Measurements from ENCODE around the gene SRSF9.

DNA sequence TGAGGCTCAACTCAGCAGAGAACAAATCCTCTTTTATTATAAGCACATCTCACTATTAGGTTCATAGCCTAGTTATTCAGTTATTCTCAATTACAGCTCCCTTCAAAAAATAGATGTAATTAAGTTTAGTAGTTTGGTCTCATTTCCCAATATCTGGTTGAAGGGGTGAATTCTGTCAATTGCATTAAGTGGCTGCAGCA, 223.8 kb upstream of the NOS1 start:
- PRO-cap: no peak

DNA sequence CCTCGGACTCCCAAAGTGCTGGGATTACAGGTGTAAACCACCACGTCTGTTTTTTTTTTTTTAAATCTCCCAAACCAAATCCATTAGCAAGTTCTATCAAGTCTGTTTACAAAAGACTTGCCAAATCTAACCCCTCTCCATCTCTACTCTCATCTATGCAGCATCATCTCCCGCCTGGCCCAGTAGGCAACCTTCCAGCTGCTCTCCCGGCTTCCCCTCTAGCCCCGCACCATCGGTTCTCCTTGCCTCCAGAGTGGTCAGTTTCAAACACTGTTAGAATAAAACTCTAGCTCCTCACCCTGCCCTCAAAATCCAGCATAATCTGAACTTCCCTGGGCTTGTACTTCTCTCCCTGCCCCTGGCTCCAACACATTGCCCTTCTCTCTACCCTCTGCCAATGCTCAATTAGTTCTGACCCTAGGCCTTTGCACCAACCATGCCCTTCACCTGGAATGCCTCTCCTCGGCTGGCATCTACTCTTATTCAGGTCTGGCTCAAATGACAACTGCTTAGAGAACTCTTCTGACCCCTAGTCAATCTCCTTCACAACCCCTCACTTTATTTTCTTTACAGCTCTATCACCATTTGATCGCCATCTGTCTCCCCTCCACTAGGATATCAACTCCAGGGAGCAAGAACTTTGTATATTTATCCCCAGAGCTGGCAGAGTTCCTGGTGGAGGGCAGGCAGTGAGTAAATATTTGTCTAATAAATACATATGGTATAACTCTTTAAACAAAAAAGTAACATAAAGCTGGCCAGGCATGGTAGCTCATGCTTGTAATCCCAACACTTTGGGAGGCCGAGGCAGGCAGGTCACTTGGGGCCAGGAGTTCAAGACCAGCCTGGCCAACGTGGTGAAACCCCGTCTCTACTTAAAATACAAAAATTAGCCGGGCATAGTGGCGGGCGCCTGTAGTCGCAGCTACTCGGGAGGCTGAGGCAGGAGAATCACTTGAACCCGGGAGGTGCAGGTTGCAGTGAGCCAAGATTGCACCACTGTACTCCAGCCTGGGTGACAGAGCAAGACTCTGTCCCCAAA, 4.8 kb downstream of the WSB2 start:
- PRO-cap: no peak

- PRO-cap: bidirectional peak, plus-strand start at chr12:118307876, minus-strand start at chr12:118307635
Observed at GRCh38 chr12:118307508-118308050, 65.1 kb downstream of the TAOK3 start.

GRCh38 chr12:118346904-118348056, 25.4 kb downstream of the TAOK3 start:
- PRO-cap: no peak

GRCh38 chr12:118374813-118375484, 1.4 kb upstream of the SUDS3 start:
- PRO-cap: no peak

- PRO-cap: no peak
Observed at GRCh38 chr12:118377725-118378268, 1.4 kb downstream of the SUDS3 start.

DNA sequence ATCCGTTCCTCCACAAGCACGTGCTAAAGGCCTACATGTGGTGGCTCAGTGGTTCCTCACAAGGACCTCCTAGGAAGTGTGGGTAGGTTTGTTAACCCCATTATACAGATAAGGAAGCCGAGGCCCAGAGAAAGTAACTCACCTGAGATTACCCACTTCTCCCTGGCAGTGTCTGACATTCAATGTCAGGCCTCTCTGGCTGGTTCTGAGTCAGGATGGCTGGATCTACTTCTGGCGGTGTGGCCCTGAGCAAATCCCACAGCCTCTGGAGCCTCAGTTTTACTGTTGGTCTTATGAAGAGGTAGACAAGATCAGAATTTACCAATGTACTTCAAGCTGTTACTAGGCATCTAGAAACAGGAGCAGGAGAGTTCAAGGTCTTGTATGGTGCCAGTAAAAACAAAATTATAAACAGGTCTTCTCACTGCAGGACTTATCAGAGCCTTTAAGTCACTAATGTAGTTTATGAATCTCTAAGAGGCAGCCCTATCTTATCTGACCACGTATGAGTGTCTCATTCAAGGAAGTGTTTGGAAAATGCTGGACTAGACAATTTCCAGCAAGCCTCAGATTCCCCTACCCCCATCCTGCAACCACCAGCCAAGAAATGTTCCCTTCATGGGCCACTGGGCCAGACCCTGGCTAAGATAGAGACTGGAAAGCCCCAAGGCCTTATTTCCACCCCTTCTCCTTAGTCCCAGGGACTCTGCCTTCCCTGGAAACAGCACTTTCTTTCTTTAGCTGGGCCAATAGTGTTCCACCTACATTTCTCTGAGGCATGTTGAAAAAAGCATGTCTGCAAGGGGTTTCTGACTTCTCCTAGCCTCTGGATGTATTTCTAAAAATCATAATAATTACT, 4.2 kb downstream of the HSPB8 start:
- PRO-cap: no peak

DNA sequence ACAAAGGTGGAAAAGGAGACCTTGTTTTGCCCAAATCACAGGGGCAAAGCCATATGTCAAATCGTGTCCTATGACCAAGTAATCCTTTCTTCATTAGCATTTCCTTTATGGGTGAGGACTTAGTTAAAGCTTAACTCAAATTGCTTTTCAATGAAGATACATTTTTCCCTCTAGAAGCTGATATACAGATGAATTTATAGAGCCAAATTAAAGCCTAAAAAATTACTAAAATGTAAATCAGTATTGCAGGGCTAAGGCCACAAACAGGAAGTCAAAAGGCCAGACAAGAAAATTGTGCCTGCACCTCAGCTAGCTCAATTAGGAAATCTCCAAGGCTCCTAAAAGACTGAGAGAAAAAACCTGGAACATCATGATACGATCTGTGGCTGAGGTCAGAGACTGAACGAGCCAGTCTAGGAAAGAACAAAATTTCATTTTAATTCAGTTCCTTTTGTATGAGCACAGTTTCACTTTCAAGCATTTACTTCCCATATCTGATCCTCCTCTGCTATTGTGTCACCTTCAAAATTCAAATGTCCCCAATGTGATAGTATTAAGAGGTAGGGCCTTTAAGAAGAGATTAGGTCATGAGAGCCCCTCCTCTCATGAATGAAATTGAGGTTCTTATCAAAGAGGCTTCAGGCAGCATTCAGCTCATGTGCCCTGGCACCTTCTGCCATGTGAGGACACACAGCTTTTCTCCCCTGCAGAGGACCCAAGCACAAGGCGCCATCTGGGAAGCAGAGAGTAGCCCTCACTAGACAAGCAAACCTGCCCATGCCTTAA, 14.7 kb downstream of the PRKAB1 start:
- PRO-cap: no peak

DNA sequence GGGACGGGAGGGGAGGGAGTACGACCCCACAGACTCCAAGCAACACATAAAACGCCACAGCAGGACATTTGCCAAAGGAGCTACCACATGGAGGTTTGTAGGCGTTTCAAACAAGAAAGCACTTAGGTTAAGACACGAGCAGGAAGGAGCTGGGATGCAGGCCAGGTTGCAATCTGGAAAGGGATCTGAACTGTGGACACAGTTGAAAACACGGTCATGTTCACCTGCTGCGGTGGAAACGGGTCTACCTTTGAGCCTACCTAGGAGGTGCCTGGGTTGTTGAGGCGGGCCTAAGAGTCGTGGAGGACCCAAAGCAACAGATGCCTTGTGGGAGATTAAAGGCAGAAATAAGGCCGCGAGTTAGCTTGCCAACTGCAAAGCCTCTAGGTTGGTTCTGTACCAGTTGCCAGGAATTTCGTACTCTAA, 18.5 kb downstream of the PRKAB1 start:
- PRO-cap: no peak

DNA sequence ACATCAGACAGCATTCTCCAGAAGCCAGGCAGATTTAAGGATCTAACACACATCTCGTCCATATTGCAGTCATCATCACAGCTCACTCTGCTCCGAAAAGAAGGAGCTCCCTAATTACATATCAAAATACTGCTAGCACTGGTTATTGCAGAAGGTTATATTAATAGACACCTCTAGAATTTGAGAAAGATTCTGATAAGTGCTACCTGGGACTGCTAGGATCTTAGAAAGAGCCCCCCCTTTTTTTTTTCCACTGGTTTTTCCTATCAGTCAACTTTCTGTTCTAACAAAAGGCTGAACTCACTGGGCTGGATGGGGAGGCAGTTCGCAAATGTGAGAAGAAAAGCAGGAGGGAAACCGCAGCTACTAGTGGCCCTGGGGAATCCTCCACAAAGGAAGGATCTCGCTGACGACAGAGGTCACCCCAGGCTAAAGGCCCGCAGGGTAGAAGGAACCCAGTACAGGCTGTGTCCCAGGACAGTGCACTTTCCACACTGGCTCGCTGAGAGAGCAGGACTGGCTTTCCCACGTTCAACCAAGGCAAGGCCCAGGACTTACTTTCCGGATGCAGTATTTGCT, 36.0 kb downstream of the PRKAB1 start:
- PRO-cap: no peak

GRCh38 chr12:119776428-119776936, 100.6 kb downstream of the CIT start:
- PRO-cap: no peak

GRCh38 chr12:120118212-120119324, 2.0 kb upstream of the RAB35 start:
- PRO-cap: no peak

- PRO-cap: no peak
Observed at GRCh38 chr12:120119325-120119818, 2.8 kb upstream of the RAB35 start.

DNA sequence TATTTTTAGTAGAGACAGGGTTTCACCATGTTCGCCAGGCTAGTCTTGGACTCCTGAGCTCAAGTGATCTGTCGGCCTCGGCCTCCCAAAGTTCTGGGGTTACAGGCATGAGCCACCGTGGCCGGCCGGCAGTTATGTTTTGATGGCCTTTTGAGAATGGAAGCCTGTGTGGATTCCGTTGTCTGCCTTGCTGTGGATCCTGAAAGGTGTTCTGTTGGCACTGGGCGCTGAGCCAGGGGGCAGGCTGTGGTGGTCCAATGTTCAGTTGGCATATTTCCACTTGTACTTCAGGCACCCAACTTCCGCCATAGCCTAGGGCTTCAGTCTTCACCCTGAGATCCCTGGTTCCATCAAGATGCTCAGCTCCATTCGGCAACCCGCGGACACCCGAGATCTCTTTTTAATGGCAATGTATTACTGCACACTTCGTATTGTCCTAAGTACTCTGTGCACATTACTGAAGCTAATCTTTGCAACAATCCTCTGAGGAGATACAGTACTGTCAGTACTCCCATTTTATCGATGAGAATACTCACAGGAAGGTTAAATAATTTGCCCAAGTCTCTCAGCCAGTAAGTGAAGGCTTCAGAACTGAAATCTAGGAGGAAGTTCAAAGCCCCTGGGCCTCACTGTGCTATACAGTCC, 6.4 kb upstream of the RPLP0 start:
- PRO-cap: no peak

- PRO-cap: no peak
Observed at GRCh38 chr12:120227550-120228216, 26.8 kb upstream of the RPLP0 start.

DNA sequence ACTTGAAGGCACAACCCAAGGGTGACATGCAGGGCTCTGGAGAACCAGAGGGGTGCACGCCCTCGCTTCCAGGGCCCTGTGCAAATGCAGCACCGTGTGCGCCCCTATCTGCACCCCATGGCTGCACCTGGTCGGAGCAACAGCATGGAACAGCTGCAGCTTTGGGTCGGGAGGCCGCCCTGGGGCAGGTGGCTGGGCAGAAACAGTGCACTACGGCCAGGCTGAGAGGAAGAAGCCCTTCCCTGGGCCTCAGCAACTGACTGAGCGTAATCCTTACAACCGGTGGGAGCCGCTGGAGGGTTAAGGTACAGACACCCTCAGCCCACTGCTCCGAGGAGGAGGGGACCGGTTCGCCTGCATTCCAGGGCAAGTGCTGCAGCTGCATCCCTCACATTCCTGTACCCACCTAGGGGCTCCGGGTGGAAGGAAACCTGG, 27.8 kb upstream of the RPLP0 start:
- PRO-cap: no peak

- PRO-cap: no peak
Observed at GRCh38 chr12:120235351-120236070, 30.0 kb downstream of the PXN start.

GRCh38 chr12:120240307-120241110, 25.0 kb downstream of the PXN start:
- PRO-cap: no peak

DNA sequence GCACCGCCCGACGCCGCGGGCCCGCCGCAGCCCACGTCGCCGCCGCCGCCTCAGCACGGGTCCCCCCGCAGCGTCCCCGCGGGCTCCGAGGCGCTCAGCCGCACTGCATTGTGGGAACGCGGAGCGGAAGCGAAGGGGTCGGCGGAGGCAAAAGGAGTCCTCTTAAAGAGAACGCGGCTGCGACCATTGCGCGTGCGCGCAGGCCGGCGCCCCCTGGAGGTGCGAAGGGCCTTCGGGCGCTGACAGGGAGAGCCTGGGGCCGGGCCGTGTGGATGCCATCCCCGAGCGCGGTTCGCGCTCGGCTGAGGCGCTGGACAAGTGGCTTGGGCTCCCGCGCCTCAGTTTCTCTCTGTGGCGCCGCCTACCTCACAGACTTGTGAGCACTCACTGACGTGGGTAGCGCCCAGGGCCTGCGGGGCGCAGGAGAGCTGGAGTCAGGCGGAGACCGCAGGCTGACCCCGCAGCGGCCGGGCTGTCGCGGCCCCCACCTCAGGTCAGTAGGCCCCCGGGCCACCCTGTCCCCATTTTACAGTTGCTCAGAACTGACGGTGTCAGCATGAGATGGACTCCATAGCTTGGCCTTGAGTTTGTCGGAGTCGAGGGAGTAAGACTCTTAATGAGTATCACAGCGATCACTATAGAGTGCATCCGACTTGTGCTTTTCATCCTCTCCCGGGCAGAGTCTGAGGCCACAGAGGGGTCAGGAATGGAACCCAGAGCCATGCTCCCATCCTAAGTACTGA, at the start of gene SRSF9:
SRSF9 (minus strand) TSS at position 137 of the 743 bp plus-strand sequence.
- PRO-cap: bidirectional peak, plus-strand start at position 248 of the sequence, minus-strand start at position 61 of the sequence

GRCh38 chr12:120538182-120538994, 4.2 kb downstream of the RNF10 start:
- PRO-cap: no peak